ENCODE results near the gene PDGFRB.

DNA sequence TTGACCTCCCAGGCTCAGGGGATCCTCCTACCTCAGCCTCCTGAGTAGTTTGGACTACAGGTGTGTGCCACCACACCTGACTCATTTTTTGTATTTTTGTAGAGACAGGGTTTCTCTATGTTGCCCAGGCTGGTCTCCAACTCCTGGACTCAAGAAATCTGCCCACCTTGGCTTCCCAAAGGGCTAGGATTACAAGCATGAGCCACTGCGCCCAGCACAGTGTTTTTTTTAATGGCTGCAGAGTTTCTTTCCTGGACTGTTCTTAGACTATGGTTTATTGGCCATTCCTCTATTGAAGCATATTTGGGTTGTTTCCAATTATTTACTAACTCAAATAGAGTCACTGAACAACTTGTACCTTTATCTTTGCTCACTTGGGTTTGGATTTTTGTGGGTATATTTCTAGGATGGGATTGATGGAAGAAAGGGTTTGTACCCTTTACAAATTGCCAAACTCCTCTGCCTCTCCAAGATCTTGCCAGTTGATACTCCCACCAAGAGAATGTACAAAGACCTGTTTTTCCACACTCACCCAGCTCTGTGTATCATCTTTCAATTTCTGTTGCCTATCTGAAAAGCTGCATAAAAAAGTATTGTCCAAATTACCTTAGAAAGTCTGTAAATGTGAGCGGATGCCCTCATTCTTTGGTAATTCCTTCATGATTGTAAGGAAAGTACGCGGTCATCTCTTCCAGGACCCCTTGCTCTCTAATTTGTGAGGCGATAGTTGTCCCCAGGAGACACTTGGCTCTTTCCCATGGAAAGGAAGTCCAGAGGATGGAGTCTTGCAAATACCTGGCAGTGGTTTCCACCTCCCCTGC lies 32.8 kb downstream of the ARHGEF37 start:
- PRO-cap = no peak
- RAMPAGE, long total RNA, 2 experiments = no peak in any of the 2 experiments

DNA sequence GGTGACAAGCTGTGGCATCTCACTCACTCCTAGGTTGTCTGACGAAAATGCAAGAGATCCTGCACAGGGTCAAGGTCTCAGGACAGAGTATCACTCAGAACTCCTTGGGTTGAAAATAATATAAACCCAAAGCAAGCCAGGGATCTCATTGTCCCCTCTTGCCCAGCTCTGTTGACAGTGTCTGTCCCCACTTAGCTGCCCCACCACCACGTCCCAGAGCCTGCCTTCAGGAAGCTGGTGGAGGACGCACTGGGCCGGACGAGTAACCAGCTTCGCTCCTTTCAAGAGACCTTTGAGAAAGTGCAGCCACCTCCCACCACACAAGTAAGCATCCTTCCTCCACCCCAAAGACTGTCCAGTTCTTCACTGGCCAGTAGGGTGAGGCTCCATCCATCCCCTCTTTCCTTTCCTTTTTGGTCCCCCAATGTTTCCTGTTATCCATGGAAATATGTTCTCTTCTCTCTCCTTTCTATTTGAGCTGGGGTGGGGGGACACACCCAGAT lies 42.6 kb downstream of the ARHGEF37 start:
- PRO-cap = no peak
- RAMPAGE, long total RNA, 2 experiments = no peak in any of the 2 experiments

GRCh38 chr5:149702674-149702987 lies 27.5 kb upstream of the PPARGC1B start:
- PRO-cap = no peak
- RAMPAGE, long total RNA, 2 experiments = no peak in any of the 2 experiments

DNA sequence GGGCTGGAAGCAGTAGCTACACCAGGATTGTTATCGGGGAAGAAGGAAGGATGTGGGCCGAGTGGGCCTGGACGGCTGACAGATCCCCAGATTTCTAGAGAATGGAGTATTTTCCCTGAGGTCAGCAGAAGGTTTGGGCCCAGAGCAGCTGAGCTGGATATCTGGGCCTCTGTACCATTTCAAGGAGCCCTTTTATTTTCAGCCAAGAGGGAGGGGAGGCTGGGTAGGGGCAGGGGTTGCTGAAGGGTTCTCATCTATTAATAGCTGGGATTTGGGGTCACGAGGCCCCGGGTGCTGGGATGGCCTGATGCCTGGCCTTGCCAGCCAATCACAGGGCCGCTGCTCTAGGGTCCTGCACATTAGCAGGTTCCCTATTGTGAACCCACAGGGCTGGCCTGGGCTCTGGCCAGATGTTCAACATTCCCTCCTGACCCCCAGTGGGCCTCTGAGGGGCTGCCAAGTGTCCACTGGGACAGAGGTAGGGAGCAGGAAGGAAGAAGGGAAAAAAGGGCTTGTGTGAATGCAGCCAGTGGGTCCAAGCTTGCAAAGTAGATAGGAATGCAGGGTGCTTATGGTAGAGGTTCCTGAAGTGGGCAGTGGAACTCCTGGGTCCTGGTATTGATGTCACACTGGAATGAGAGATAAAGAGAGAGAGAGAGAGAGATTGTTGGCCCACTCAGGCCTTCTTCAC lies 52.5 kb downstream of the PPARGC1B start:
- PRO-cap = no peak
- RAMPAGE, long total RNA, 2 experiments = no peak in any of the 2 experiments

DNA sequence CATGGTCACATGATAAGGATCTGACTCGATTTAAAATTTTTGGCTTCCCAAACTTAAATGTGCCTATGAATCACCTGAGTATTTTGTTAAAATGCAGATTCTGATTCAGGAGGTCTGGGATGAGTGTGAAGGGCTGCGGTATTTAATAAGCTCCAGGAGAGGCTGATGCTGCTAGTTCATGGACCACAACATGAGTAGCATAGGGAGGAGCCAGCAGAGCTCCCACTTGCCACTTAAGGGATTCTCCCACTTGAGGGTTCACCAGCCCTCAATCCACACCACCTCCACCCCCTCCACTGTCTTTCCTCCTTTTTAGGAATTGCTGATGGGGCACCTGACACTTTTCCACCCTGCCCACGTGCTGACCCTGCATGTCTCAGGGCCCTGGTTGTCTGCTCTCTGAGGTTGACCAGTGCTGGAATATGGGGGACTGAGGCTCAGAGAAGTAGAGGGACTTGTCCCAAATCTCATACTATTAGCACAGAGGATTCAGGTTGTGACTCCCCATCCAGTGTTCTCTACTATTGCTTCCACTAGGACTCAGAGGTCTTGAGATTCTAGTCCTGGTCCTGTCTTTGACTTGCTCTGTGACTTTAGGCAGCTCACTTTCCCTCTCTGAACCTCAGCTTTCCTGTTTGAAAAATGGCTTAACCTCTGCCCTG lies 72.7 kb downstream of the PPARGC1B start:
- PRO-cap = no peak
- RAMPAGE, long total RNA, 2 experiments = no peak in any of the 2 experiments

GRCh38 chr5:150064976-150065874 lies 21.1 kb downstream of the CSF1R start:
- PRO-cap = no peak
- RAMPAGE, long total RNA, 2 experiments = no peak in any of the 2 experiments

DNA sequence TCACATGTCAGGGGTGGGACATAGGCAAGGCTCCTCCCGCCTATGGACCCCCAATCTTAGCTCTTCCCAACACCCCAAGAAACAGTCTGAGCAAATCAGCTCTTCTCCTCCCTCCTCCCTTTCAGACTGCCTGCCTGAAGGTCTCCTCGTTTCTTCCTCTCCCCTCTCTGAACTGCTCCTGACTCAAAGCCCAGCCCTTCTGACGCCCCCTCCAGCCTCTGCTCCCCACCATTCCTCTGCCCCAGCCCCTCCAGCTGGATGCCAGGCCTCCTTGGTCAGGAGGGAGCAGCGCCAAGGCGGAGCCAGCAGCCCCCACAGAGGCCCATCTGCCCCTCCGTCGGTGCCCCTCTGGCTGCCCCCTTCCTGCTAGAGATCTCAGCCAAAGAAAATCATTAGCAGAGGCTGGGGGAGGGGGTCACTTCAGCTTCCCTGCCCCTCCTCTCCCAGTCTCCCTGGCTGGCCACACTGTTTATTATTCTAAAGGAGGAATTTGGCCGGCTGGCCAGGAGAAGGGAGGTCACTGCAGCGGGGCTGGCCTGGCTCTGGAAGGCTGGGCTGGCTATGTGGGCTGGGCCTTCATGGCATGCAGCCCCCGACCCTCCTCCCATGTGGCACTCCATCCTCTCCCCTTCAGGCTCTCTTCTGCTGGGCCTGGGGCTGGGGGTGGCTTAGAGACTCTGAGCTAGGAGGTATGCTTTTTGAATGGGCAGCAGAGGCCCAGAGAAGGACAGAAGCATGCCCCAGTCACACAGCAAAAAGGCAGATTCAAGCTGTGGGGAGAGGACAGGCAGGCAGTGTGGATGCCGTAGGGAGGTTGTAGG lies 17.0 kb downstream of the PDGFRB start:
- PRO-cap = no peak
- RAMPAGE, long total RNA, 2 experiments = start-site peak on the minus strand in 1 of 2 experiments, centred at position 419 of the sequence, 12 reads per replicate

GRCh38 chr5:150148422-150149110 lies 7.1 kb downstream of the PDGFRB start:
- PRO-cap = bidirectional peak, plus-strand start at chr5:150148763, minus-strand start at chr5:150148630
- RAMPAGE, long total RNA, 2 experiments = no peak in any of the 2 experiments

GRCh38 chr5:150155352-150156560 lies at the start of gene PDGFRB:
PDGFRB (minus strand) TSS chr5:150155845.
- PRO-cap = bidirectional peak, plus-strand start at chr5:150155518, minus-strand start at chr5:150155259; bidirectional peak, plus-strand start at chr5:150155798, minus-strand start at chr5:150155791
- RAMPAGE, long total RNA, 2 experiments = start-site peak on the minus strand in 2 of 2 experiments, at chr5:150155642-150155848 at its widest, 77 to 858 reads per replicate

DNA sequence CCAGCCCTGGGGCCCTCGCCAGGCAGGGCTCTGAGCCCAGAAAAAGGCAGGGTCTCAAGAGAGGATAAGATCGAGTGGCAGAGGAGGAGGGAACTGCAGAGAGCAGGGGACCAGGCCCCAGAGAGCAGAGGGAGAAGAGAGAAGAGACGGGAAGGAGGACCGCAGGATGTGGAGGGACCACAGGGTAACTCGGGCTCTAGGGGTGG lies 45.3 kb downstream of the CAMK2A start:
- PRO-cap = no peak
- RAMPAGE, long total RNA, 2 experiments = no peak in any of the 2 experiments

GRCh38 chr5:150350542-150351003 lies 6.9 kb upstream of the TCOF1 start:
- PRO-cap = no peak
- RAMPAGE, long total RNA, 2 experiments = no peak in any of the 2 experiments

GRCh38 chr5:150395576-150396265 lies 17.0 kb downstream of the CD74 start:
- PRO-cap = no peak
- RAMPAGE, long total RNA, 2 experiments = no peak in any of the 2 experiments

DNA sequence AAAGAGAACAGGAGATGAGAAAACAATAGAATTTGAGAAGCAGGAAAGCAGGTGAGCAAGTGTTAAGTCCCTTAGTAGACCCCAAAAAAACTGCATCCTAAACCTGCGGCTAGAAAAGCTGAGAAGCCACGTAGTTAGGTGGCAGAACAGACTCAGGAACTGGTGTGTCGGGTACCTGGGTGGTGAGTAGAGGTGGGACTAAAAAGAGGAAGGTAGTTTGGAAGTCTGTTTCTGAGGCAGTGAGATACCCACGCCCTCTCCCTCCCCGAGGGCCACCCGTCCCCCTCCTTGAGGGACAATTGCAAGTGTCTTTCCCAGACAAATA lies 6.8 kb upstream of the CD74 start:
- PRO-cap = no peak
- RAMPAGE, long total RNA, 2 experiments = no peak in any of the 2 experiments

DNA sequence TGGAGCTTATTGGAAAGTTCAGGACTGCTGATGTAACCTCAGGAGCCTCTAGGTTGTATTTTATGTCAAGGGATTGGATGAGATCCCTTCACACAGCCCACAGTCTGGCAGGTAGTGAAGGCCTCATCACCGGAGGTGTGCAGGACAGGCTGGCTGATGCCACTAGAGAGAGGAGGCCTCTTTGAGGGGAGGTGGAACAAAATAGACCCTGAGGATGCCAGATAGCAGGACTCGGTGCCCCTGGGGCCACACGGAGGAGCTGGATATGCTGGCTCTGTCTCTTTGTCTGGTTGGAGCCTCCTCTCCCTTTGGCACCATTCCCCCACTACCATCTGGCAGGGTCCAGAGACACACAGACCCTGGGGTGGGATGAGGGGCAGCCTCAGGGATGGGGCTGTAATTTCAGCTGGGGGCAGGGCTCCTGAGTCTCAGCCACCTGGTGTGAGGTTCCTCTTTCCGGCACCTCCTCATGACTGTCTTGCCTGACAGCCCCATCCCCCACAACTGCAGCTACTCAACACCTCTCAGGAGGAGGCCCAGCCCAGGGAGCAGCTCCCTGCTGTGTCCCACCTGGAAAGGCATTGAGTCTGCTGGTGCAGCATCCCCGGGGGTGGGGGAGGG lies 11.5 kb upstream of the RPS14 start:
- PRO-cap = no peak
- RAMPAGE, long total RNA, 2 experiments = no peak in any of the 2 experiments

- PRO-cap = no peak
- RAMPAGE, long total RNA, 2 experiments = no peak in any of the 2 experiments
Observed at GRCh38 chr5:150476689-150477125, 27.2 kb upstream of the RPS14 start.

DNA sequence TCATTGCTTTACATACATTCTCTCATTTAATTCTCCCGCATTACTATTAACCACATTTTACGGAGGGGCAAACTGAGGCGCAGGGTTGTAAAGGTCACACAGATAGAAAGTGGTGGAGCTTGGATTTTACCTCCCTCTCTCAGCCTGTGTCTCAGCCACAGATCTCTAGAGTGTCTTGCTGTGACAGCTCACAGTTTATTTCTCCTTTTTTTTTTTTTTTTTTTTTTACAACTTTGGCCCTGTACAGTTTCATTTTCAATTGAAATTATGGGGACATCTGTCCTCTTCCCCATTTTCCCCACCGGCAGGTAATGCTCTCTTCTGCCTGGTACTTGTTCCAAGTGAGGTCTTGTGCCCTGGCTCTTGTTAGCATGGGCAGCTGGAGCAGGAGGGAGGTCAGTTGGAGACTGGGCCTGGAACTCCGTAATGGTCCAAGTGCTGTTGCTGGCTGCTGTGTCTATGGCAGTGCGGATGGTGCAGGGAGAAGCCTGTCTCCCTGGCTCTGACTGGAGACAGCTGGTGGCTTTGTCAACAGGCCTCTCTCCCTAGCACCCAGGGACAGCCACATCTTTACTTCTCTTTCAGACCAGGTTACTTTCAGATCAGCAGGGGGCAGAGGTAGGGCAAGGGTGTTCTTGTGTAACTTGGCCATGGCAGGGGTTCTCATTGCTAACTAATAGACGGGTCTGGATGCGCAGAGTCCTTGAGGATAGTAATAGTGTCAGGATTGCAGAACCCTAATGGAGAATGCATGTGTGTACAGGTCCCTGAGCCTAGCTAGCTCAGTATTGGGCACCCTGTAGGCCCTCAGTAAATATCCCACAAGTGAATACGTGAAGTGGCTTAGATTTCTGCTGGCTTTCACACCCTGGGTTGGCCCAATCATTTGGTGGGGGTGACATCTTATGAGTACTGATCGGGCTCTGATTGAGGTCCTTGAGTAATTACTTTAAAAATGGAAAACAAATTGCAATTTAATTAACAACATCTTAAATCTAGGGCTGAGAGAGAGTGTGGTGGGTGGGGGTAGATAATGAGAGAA lies 20.3 kb upstream of the NDST1 start:
- PRO-cap = bidirectional peak, plus-strand start at position 158 of the sequence, minus-strand start at position 172 of the sequence; bidirectional peak, plus-strand start at position 596 of the sequence, minus-strand start at position 428 of the sequence
- RAMPAGE, long total RNA, 2 experiments = no peak in any of the 2 experiments

- PRO-cap = no peak
- RAMPAGE, long total RNA, 2 experiments = no peak in any of the 2 experiments
Observed at GRCh38 chr5:150498306-150498953, 9.5 kb upstream of the NDST1 start.

GRCh38 chr5:150504862-150505258 lies 3.1 kb upstream of the NDST1 start:
- PRO-cap = unidirectional peak, plus-strand start at chr5:150505170
- RAMPAGE, long total RNA, 2 experiments = no peak in any of the 2 experiments

- PRO-cap = no peak
- RAMPAGE, long total RNA, 2 experiments = no peak in any of the 2 experiments
Observed at GRCh38 chr5:150512295-150512954, 4.5 kb downstream of the NDST1 start.

GRCh38 chr5:150547971-150548584 lies 40.1 kb downstream of the NDST1 start:
- PRO-cap = no peak
- RAMPAGE, long total RNA, 2 experiments = no peak in any of the 2 experiments